Measurements from ENCODE around the genes TGFB2 and MTARC2.

DNA sequence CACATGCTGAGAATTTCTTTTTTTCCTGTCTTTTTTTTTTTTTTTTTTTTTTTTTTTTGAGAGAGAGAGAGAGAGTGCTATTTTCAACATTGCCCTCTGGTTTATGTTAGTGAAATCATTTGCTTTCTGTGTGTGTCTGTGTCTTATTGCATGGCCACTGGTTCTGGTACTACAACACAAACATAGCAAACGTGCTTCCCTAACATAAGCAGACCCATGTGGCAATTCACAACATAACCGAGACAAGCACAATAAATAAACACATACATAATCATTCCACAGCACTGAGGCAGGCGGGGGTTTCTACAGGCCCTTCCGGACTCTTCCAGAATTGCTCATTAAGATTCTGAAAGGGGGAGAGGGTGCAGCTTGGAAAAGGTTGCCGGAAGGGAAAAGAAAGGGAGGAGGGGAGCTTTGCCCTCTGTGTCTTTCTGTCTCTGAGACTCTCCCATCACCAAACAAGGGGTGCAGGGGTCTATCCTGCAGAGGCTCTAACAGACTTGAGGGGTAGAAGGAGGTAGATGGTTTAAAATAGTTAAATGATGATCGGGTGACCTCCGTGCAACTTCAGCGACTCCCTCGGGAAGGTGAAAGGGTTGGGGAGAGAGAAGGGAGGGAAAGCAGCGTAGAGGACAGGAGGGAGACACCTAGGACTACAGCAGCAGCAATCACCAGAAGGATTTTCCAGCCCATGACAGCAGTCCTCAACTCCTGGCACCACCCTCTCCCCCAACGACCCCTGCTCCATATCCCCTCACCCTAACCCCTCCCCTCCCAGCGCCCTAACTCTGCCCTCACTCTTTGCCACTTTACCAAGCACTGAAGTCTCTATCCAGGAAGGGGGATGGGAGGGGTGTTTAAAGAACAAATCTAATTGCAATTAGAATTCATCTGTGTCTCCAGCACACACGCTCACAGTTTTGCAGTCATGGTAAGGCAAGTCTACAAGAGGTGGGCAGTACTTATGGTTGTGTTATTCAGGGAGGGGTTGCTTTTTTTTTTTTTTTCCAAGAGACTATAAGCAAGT, 365.5 kb upstream of the ESRRG start:
- PRO-cap, 7 experiments = no peak in any of the 7 experiments

DNA sequence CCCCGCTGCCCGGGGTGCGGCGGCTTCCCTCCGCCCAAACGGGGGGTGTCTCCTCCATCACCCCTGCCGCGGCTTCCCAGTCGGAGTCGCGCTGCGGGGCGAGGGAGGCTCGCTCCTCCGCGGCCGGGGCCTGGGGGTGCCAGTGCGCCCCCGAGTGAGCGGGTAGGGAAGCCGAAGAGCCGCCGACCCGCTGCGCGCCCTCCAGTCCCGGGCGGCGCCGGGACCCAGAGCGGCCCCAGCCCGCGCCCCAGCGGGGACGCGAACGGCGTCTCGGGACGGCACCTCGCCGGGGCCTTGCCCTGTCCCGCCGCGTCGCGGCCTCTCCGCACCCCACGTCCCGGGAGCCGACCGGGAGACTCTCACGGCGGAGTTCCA, 120.4 kb upstream of the RRP15 start:
- PRO-cap, 7 experiments = no peak in any of the 7 experiments

GRCh38 chr1:218345168-218346202, at the start of gene TGFB2:
Gene TGFB2 (plus strand): TSS chr1:218345336.
- PRO-cap, 7 experiments = peak in 4 of 7 experiments; most common plus-strand start chr1:218345337 (in 2); most common minus-strand start chr1:218345961 (in 3)

GRCh38 chr1:218380019-218380993, 35.2 kb downstream of the TGFB2 start:
- PRO-cap, 7 experiments = no peak in any of the 7 experiments

DNA sequence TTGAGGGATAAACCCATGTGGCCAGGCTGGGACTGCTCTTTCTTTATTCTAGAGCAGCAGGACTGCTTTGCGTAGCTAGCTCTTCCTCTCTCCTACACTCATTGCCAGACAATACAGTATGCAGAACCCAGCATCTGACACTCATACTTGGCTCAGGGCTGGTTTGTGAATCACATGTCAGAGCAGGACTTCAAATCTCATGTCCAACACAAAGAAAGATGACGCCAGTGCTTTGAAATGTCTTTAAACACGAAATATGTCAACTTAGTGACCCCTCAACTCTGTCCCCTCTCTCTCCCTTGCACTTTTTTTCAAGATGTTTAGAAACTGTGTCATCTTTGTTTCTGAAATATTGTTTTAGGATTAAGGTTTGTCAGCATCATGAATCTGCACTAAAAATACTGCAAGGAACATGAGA, 135.0 kb downstream of the TGFB2 start:
- PRO-cap, 7 experiments = no peak in any of the 7 experiments

GRCh38 chr1:219318646-219319075, 145.0 kb downstream of the LYPLAL1 start:
- PRO-cap, 7 experiments = no peak in any of the 7 experiments

DNA sequence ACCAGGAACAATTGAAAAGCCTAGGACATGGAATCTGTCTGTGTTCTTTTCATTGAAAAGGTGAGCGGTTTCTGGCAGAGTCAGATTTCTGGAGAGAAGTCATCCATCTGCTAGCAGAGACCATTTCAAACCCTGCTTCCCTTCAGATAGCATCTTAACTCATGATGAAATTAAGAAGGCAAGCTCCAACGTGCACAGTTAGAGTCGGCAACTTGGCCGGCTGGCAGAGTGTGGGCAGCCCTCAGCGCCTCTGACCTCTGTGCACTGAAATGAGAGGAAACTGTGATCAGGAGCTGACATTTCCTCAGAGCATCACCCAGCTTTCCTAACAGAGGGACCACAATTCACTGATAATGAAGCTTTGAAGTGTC, 144.9 kb upstream of the ZC3H11B start:
- PRO-cap, 7 experiments = no peak in any of the 7 experiments

GRCh38 chr1:219883760-219884490, 44.4 kb downstream of the SLC30A10 start:
- PRO-cap, 7 experiments = no peak in any of the 7 experiments

- PRO-cap, 7 experiments = no peak in any of the 7 experiments
Measured at GRCh38 chr1:219931061-219931574, 2.8 kb upstream of the SLC30A10 start.

DNA sequence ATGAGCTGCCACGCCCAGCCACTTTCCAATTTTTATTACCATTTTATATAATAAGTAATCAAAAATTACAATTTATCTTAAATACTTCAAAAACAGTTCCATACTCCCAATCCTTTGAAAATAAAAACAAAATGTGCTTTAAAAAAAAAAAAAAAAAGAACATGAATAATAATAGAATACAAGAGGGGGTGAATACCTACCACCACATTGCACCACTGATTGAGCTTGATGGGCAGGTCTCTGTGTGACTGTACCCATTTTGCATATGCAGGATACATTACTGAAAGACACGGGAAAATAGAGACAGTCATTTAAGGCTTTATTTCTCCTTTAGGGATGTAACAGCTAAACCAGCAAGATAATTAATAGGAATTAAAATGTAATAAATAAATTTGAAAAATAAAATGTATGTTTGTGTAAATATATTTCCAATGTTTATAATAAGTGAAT, 52.8 kb upstream of the SLC30A10 start:
- PRO-cap, 7 experiments = no peak in any of the 7 experiments

DNA sequence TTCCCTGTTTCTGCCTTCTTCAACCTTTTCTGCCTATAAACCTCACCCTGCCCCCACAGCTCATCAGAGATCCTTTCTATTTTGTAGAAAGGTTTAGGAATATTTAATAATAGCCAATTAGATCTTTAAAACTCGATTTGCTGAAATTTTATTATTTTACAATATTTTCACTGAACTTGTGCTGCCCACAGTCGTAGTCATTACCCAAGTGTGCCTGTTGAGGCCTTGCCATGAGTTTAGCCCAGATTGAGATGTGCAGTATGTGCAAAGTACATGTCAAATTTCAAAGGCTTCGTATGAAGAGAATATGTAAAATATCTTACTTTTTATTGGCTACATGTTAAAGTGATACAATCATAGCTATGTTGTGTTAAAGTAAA, 422 bp upstream of the IARS2 start:
- PRO-cap, 7 experiments = no peak in any of the 7 experiments

GRCh38 chr1:220137337-220137955, 43.5 kb downstream of the IARS2 start:
- PRO-cap, 7 experiments = peak in 4 of 7 experiments; most common plus-strand start chr1:220137660 (in 3)

- PRO-cap, 7 experiments = no peak in any of the 7 experiments
Measured at GRCh38 chr1:220370204-220370845, 98.1 kb upstream of the RAB3GAP2 start.

- PRO-cap, 7 experiments = peak in 1 of 7 experiments; most common plus-strand start chr1:220748323 (in 1)
Measured at GRCh38 chr1:220747779-220748398, at the start of gene MTARC2. Gene MTARC2 (plus strand): TSS chr1:220748322.

DNA sequence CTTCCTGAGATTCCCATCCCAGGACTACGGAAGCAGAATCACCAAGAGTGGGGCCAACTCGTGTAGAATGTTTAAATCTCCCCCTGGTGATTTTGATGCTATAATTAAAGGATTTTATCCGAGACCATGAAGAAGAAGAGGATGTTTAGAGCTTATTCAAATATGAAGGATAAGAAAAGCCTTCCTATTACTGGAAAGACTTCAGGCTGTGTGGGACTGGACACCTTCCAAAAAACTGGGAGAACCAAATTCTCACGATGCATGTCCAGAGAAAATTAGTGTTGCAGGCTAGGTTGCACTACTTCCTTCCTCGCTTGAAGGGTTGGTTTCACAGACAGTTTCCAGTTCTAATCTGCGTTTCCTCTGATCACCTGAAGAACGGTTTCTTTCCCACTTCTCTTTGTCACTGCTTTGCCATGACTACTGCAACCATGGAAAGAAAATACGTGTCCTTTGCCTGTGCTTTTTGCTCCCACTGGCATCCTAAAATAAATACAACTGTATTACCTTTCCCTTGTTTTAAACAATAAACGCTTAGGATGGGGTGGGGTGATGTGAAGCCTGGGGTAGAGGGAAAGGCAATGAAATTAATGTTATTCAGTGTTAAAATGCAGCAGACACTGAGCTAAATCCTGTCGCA, 2.0 kb downstream of the MTARC2 start:
- PRO-cap, 7 experiments = no peak in any of the 7 experiments

GRCh38 chr1:220750938-220751521, 2.9 kb downstream of the MTARC2 start:
- PRO-cap, 7 experiments = no peak in any of the 7 experiments

GRCh38 chr1:220754674-220755466, 6.7 kb downstream of the MTARC2 start:
- PRO-cap, 7 experiments = no peak in any of the 7 experiments

GRCh38 chr1:220957171-220957815, 78.0 kb downstream of the HLX start:
- PRO-cap, 7 experiments = no peak in any of the 7 experiments

DNA sequence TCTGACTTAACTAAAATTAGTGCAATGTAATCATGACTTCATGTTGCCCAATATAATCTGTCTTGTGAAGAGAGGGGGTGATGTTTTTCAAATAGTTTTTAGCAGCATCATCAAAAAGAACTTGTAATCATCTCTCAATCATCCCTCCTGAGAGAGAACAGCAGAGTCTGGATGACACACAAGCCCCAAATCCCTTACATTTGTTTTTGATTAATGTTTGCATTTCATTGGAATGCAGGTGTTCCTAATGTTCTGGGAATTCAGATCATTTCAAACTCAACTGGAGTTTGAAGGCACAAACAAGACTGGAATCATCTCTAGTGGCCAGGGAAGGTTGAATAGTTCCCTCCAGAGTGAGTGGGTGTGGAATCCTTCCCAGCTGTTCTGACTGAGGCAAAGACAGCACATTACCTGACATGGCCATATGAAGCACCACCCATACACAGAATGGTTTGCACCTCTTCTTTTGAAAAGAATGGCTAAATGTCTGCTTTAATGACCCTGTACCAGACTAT, 83.0 kb downstream of the HLX start:
- PRO-cap, 7 experiments = no peak in any of the 7 experiments

GRCh38 chr1:221230617-221231040, 351.4 kb downstream of the HLX start:
- PRO-cap, 7 experiments = no peak in any of the 7 experiments